Right atrium auricular region (tissue), 2 donors: Measurements from ENCODE around the genes COQ7, OTOA and MOSMO.

GRCh38 chr16:17382954-17383497 lies 87.7 kb downstream of the XYLT1 start:
- PRO-cap = bidirectional peak, plus-strand start at chr16:17383180, minus-strand start at chr16:17383046
- RAMPAGE, long total RNA, 2 experiments = no peak in any of the 2 experiments

GRCh38 chr16:17392062-17392540 lies 78.7 kb downstream of the XYLT1 start:
- PRO-cap = no peak
- RAMPAGE, long total RNA, 2 experiments = no peak in any of the 2 experiments

GRCh38 chr16:17408747-17409378 lies 61.9 kb downstream of the XYLT1 start:
- PRO-cap = no peak
- RAMPAGE, long total RNA, 2 experiments = no peak in any of the 2 experiments

DNA sequence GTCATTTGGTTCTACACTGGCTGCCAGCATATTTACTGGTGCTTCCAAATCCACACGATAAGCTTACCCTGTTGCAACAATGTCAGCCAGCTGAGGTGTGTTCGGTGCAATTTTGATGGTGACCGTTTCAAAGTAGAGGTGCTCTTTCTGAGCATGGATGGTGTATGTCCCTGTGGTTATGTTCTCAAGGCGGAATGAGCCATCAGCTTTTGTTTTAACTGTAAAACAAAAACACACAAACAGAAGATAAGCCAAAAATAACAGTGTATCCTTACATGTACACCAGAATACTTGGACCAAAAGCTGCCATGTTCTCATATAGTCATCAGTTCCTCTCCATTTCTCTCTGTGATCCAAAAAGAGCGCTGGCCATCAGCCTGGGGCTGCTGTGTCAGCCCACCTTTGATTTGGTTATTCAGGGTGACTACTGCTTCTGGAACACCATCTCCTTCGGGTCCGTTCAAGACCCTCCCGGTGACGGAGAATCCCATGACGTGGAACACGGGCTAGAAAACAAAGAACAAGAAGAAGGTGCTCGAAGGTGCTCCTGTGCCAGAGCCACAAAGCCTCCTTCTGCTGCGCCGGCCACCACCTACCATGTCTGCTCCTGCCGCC lies 23.3 kb downstream of the NOMO2 start:
- PRO-cap = no peak
- RAMPAGE, long total RNA, 2 experiments = start-site peak on the minus strand in 1 of 2 experiments, centred at positions 180 to 451 of the sequence, 9 to 10 reads per replicate

GRCh38 chr16:18829315-18829834 lies 28.0 kb upstream of the ARL6IP1 start:
- PRO-cap = no peak
- RAMPAGE, long total RNA, 2 experiments = no peak in any of the 2 experiments

DNA sequence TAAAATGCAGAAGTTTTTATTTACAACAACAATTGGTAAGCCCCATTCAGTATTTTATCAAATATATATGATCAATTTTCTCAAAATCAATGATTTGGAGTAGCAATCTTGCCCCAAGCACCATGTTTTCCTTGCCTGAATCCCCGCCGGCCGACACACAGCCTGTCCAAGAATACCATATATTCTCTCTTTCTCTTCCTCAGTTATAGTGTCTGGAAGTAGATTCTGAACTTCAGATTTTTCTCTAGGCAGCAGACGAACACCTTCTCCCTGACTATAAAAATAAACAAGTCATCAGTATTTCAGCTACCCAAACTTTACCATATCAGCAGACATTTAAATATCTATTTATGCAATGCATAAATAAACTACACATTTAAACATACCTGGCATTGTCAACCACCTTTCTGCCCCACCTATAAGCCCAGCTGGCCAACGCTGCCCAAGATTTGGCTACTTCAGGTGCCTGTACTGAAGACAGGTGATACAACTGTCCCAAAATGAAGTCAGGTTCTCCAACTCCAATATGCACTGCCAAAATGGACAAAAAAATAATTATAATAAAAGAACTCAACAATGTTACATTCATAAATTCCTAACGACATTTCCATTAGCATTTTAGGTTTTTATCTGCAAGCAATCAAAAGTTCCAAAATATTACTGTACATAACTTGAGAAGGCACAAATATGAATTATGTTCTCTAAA lies 50.7 kb upstream of the ARL6IP1 start:
- PRO-cap = no peak
- RAMPAGE, long total RNA, 2 experiments = no peak in any of the 2 experiments

GRCh38 chr16:18927651-18928069 lies 1.5 kb upstream of the SMG1 start:
- PRO-cap = no peak
- RAMPAGE, long total RNA, 2 experiments = no peak in any of the 2 experiments

- PRO-cap = no peak
- RAMPAGE, long total RNA, 2 experiments = no peak in any of the 2 experiments
Observed at GRCh38 chr16:18995671-18996426, 12.1 kb downstream of the TMC7 start.

GRCh38 chr16:19067087-19068219 lies at the start of gene COQ7:
TSS of gene COQ7 (plus strand) at chr16:19067614.
- PRO-cap = bidirectional peak, plus-strand start at chr16:19067595, minus-strand start at chr16:19067454; unidirectional peak, plus-strand start at chr16:19067907; unidirectional peak, plus-strand start at chr16:19068017
- RAMPAGE, long total RNA, 2 experiments = start-site peak on the plus strand in 2 of 2 experiments, at chr16:19067634-19067941 at its widest, 18 to 159 reads per replicate; start-site peak on the minus strand in 2 of 2 experiments, at chr16:19067757-19067830 at its widest, 12 to 18 reads per replicate

DNA sequence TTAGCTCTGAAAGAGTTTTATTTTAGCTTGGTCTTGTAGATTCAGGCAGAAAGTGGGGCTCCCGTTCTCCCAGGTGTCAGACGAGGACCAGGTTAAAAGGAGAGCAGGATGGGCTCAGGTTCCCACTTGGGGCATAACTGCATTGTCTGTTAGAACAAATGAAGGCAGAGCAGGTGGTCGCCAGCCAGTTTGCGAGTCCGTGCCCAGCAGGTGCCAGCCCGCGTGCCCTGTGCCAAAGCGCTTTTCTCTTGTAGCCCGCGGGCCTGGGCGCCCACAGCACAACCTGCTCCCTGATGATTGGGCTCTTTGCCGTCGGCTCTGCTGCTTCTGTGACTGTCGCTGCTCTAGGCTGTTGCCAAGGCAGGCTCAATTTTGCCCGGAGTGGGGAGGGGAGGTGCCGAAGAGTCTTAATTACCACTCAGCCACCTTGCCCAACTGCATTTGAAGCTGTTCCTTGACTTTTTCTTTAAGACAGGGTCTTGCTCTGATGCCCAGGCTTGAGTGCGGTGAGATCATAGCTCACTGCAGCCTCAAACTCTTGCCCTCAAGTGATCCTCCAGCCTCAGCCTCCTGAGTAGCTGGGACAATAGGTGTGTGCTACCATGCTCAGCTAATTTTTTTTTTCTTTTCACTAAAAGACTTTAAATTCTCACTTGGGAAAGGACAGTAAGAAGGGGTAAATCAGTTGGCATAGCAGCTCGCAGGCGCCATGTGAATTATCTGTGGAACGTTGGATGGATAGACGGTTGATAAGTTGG lies 21.0 kb downstream of the KNOP1 start:
- PRO-cap = no peak
- RAMPAGE, long total RNA, 2 experiments = no peak in any of the 2 experiments

GRCh38 chr16:19857506-19857994 lies 27.1 kb downstream of the GPRC5B start:
- PRO-cap = no peak
- RAMPAGE, long total RNA, 2 experiments = no peak in any of the 2 experiments

DNA sequence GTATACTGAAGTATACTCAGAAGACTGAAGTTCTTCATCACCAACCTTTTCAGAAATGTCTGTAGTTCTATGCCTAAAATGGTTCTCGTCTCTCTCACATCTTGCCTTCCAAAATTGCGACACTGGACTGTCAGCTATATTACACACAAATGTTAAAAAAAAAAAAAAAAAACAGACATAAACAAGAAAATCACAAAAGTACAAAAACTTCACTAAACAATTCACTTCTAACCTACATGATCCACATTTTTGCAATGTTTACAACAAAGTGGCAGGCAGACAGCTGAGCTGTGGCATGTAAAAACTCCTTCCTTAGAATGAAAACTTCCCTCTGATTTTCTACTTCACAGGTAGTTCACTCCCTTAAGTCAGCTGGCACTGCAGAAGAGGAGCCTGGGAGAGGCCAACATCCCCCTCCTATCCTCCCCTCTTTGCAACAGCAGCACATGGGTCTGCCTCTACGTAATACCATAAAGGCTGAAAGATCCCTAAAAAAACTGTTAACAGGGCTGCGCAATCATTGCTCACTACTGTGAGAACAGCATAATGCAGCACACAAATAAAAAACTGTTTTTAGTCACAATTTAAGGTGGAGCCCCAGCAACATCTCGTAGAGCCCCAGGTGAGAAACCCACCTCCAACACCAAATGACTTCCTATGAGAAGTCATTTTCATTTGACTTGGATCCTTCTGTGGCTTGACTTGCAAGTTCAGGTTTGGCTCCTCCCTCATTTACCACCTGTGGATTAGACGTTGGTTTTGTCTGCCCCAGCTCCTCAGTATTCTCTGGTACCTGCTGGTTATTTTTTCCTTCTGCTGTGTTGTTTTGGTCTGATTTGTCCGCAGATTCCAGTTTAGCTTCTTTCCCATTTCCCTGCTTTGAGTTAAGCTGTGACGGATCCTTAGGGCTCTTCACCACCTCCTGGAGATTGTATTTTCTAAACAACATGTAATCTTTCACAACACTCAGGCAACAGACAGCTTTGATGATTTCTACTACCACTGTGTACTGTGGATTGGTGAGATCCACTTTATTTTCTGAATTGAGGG lies 5.1 kb downstream of the THUMPD1 start:
- PRO-cap = no peak
- RAMPAGE, long total RNA, 2 experiments = no peak in any of the 2 experiments

DNA sequence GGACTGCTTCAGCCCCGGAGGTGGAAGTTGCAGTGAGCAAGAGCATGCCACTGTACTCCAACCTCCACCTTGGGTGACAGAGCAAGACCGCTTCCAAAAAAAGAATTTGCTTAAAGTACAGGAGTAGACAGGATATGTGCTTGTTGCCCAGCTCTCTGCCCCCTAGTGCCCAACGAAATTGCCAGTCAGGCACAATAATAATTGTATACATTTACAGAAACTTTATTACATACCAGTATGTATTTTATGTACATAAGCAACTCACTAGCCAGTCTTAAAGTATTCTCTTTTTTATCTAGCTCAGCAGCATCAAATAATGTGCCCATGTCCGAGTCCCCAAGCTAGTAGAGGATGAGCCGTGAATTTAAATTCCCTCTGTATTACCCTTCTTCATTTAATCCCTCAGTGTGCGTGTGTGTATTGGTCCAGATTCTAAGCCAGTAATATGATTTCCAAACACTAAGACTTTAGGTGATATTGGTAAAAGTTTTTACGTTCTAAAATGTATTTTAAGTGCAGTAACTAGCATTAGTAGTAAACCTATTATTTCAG lies 1.2 kb downstream of the THUMPD1 start:
- PRO-cap = no peak
- RAMPAGE, long total RNA, 2 experiments = no peak in any of the 2 experiments

- PRO-cap = no peak
- RAMPAGE, long total RNA, 2 experiments = no peak in any of the 2 experiments
Observed at GRCh38 chr16:20878829-20879113, 21.4 kb downstream of the DCUN1D3 start.

GRCh38 chr16:21277031-21277388 lies 1.1 kb downstream of the CRYM start:
- PRO-cap = bidirectional peak, plus-strand start at chr16:21277313, minus-strand start at chr16:21277157
- RAMPAGE, long total RNA, 2 experiments = no peak in any of the 2 experiments

DNA sequence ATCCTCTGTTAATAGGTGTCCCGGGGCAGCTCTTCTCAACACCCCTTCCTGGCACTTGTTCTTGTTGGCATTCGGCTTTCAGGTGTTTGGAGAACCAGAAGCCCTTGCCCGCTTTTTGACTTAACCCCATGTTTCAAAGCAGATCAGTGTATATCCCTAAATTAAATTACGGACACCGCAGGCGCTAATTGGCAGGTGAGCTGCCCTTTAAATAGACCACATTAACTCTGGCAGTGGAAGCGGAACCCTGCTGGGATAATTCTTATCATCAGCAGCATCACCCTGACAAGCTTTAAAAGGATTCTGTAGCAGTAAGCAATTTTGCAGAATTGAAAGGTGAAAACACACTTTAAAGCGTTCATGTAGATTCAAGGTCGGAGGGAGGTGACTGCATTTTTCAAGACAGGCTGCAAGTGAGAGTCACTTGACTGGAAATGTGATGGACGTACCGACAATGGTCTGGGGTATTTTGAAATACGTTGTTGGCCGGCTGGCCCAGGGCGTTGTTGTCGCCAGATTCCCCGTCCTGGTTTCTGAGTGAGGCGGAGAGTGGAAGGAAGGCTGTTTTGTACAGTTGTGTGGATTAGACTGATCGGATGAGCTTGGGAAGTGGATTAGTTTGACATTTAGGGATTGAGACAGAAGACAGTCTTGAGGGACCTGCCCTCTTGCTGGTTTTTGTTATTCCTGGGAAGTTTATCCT lies 94.2 kb upstream of the CRYM start:
- PRO-cap = no peak
- RAMPAGE, long total RNA, 2 experiments = no peak in any of the 2 experiments

GRCh38 chr16:21617827-21618136 lies 18.4 kb downstream of the METTL9 start:
- PRO-cap = no peak
- RAMPAGE, long total RNA, 2 experiments = no peak in any of the 2 experiments

DNA sequence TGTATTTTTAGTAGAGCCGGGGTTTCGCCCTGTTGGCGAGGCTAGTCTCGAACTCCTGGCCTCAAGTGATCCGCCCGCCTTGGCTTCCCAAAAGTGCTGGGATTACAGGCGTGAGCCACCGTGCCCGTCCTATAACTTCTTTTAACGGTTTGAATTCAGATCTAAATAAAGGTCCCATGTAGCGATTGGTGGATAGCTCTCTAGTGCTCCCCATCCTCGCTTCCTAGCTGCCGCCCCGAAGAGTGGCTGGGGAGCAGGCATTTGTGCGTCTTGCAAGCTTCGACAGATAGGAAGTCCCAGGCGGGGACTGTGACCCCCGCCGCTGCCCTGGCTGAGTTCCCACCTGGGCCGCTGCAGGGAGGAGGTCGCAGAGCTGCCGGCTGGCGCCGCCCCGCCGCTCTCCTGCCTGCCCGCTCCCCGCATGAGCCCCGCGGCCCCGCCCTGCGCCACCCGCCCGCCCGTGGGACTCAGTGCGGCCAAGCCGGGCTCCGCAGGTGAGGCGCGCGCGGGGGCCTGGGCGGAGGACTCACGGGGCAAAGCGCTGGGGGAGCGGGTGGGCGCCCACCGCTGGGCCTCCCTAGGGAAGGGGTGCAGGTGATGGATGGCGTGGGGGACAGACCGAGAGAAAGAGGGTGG lies at the start of gene OTOA:
Gene OTOA (plus strand): TSS at position 230 of the 636 bp plus-strand sequence.
- PRO-cap = no peak
- RAMPAGE, long total RNA, 2 experiments = no peak in any of the 2 experiments

DNA sequence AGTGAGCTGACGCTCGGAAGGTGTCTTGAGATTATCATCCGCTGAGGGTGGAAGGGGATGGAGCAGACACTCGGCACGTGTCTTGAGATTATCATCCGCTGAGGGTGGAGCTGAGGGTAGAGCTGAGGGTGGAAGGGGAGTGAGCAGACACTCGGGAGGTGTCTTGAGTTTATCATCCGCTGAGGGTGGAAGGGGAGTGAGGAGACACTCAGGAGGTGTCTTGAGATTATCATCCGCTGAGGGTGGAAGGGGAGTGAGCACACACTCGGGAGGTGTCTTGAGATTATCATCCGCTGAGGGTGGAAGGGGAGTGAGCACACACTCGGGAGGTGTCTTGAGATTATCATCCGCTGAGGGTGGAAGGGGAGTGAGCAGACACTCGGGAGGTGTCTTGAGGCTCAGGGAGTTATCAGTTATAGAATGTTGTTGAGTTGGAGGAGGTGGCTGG lies 20.3 kb downstream of the NPIPB4 start:
- PRO-cap = no peak
- RAMPAGE, long total RNA, 2 experiments = no peak in any of the 2 experiments

- PRO-cap = bidirectional peak, plus-strand start at chr16:22007683, minus-strand start at chr16:22007693; bidirectional peak, plus-strand start at chr16:22008093, minus-strand start at chr16:22008066
- RAMPAGE, long total RNA, 2 experiments = no peak in any of the 2 experiments
Observed at GRCh38 chr16:22007376-22008611, at the start of gene MOSMO. TSS of gene MOSMO (plus strand) at chr16:22008111.